Cerebral cortex (tissue), 2 donors: ENCODE measurements around a stretch of chr11.

DNA sequence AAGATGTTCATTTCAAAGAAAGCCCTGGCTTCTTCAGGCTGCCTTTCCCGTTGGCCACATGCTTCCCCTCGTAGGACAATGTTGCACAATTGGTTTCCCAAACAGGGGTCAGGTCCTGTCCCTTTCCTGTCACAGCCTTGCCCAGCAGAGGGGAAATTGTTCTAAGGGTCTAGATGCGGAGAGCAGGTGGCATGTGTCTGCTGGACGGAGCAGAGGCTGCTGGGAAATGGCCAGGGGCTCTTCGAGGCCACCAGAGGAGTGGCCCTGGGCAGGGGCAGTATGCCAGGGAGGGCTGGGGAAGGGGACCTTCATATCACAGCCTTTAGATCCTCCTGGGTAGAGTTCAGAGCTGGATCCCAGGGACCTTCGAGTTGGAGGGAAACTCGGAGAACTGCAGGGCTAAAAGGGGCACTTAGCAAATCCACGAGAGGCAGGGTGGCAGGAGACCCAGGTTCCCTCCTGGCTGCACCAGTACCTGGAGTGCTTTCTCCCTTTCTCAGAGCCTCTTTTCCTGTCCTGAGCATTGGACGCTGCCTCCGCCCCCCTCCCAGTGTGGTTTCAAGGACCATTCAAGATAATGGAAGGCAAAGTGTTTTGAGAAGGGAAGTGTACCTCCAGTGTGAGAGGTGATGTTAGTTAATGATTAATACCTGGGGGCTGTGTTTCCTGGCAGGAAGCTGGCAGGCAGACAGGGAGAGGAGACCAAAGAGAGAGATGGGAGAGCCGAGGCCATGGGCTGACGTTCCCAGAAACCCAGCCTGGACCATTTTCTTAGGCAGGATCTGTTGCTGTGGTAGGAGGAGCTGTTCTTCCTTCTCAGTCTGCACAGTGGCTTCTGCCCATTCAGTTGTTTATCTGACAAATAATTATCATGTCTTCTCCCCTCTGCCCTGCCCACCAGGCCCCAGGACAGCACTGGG lies 42.5 kb downstream of the C11orf96 start:
- PRO-cap, 2 experiments = peak in 1 of 2 experiments; most common plus-strand start position 159 of the sequence (in 1)

DNA sequence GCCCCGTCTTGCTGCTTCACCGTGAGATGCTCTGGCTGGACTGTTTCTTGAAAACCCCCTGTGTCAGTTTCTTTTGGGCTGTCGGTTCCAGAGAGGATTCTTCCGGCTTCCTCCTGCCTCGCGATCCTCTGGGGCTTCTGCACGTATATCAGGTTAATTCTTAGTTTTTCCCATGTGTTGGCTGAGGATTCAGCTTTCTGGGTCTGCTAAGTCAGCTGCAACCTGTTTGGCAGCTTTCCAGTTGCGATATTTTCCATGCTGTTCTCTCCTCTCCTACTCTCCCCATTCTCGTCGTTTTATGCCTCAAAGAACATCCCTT lies 50.6 kb upstream of the ACCSL start:
- PRO-cap, 2 experiments = no peak in any of the 2 experiments

DNA sequence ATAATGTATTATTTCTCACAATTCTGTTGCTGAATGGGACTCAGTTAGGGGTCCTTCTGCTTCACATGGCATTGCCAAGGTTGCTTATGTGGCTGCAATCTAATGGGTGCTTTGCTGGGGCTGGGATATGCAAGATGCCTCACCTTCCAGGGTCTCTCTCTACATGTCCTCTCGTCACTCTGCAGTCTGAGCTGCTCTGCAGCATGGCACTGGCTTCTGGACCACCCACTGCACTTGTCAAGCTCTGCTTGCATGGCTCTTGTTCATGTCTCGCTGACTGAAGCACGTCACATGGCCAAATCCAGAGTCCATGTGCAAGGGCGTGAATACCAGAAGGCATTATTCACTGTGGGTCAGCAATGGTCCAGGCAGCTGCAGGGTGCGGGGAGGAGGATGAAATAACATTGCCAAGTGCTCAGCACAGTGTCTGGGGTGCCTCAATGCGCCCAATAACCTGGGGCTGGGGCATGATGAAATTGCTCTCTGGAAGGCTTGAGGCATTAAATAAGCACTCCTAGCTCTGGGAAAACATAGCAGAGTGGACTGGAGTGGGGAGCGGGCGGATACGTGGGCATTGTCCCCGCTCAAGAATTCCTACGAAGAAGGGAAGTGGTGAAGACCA lies 15.6 kb upstream of the ACCSL start:
- PRO-cap, 2 experiments = peak in 1 of 2 experiments; most common plus-strand start position 339 of the sequence (in 1); most common minus-strand start position 236 of the sequence (in 1)

GRCh38 chr11:44301147-44301566 lies 8.8 kb downstream of the ALX4 start:
- PRO-cap, 2 experiments = no peak in any of the 2 experiments

- PRO-cap, 2 experiments = no peak in any of the 2 experiments
Measured at GRCh38 chr11:44316023-44316842, 6.3 kb upstream of the ALX4 start.

GRCh38 chr11:44530414-44530613 lies 35.1 kb upstream of the CD82 start:
- PRO-cap, 2 experiments = no peak in any of the 2 experiments

DNA sequence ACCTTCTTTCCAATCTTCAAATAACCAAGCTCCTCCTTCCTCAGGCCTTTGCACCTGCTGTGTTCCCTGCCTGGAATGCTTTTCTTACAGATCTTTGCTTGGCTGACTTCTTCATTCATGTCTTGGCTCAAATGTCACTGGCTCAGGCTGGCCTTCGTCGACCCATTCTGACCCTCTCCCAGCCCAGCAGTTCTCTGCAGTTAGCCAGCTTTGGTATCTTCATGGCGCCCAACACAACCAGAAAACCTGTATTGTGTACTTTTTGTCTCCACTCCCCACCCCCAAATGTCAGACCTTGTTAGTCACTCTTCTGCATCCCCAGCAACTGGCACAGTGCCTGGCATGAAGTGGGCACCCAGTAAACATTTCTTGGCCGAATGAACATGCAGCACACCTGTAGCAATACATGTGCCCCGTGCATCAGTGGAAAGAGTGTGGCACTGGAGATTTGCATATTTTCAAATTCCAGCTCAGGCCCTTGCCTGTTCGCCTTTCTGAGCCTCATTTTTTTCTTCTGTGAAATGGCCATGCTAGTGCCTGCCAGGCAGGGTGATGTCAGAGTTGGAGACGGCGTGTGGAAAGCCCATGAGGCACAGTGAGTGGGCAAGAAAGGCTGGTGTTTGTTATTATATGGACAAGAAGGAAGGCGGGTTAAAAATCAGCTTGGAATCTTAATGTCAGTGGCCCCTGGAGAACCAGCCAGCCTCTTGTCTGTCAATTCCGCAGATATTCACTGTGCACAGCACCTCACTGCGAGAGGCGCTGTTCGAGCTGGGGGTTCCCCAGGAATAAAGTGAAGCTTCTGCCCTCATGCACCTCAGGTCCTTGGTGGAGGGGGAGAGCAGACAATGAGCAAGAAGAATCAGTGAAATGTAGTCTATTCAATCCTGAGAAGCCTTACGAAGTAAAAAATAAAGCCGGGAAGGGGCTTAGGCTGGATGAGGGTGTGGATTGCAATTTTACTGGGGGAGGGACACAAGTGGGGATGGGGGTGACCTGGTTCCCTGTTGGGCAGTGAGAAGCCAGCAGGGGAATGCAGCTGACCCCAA lies 38.8 kb downstream of the CD82 start:
- PRO-cap, 2 experiments = no peak in any of the 2 experiments

GRCh38 chr11:44754121-44754745 lies 27.5 kb downstream of the TSPAN18 start:
- PRO-cap, 2 experiments = no peak in any of the 2 experiments

GRCh38 chr11:44760832-44761407 lies 34.2 kb downstream of the TSPAN18 start:
- PRO-cap, 2 experiments = no peak in any of the 2 experiments

DNA sequence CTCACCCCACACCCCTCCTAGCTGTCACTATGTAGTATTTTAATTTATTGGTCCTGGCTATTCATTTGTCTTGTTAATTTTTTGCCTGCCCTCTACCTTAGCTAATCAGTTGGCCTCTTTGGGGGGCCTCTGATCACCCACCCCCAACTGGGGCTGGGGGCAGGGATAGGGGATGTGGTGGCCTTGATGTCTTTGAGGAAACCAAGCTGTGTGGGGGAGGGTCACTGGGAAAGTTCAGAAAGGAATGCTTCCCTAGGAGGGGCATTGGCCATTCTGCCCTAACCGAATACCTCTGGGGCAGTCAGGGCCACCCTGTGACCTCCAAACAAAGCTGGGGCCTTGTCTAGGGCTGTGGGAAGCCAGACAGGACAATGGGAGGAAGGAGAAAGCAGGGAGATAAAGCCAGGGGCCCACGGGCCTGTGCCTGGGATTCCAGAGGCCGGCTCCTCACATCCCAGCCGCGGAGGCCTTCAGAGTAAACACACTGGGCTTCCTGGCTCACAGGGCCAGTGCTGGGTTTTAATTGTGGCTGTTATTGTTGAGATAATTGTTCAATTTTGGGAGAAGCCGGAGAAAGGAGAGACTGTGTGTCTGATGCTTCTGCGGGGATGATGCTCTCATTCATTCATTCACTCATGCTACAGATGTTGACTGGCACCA lies 97.6 kb downstream of the TSPAN18 start:
- PRO-cap, 2 experiments = no peak in any of the 2 experiments

DNA sequence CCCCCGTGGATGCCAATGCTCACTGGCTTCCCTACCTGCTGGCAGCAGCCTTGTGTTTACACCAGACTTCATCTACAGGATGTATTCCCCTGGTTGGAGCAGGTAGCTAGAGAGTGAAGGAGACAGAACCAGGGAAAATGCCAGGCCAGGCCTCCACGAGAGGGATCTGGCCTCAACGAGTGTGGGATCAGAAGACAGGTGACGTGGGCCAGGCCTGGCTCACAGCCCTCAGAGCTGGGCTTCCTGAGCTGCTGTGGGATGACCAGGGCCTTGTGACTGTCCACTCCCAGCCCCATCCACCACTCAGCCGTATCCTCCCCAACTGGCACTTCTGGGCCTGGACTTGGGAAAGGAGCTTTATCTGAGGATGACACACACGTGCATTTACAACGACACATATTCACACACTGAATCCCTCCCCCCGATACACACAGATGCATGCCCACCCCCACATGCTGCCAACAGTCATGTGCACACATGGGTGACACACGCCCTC lies 93.2 kb downstream of the TP53I11 start:
- PRO-cap, 2 experiments = no peak in any of the 2 experiments

GRCh38 chr11:44906706-44907106 lies 44.0 kb downstream of the TP53I11 start:
- PRO-cap, 2 experiments = no peak in any of the 2 experiments

DNA sequence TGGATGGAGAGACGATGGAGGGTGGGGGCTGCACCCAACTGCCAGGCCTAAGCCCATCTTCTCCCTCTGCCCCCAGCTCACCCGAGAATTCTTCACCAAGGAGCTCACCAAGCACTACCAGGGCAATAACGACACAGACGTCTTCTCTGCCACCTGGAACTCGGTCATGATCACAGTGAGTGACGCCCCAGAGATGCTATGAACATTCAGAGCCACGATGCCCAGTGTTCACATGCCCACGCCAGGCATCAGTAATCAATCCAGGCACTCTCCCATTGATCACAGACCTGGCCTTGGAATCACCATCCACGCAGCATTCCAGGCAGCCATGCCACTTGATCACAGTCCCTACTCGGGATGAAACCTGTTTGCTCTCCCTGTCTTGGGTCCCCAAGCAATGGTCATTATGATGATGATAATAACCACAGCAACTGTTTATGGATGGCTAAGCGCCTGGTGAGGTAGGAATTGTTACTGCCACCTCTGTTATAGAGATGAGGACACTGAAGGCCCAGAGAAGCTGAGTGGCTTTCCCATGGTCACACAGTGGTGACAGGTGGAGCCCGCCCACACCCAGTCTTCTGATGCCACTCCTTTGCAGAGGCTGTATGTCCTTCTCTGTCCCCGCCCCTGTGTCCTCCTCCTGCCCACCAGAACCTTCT lies 31.4 kb downstream of the TP53I11 start:
- PRO-cap, 2 experiments = no peak in any of the 2 experiments

DNA sequence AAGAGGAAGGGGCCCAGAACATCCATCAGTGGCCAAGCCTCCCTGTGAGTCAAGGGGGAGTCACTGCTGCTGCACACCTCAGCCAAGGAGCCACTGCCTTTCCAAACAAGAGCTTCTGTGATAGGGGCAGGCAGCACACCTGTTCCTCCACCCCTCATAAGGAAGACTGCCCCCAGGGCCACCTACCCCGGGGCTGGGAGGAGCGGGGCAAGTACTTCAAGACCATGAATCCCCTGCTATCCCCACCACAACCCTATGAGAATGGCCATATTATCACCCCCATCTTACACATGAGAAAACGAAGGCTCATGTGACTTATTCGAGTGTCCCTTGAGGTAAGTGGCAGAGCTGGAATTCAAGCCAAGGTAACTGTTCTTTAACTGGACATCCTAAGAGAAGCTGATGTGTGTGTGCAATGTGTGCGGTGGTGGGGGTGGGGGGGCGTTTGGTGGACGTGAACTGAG lies 5.6 kb downstream of the TP53I11 start:
- PRO-cap, 2 experiments = no peak in any of the 2 experiments

- PRO-cap, 2 experiments = no peak in any of the 2 experiments
Measured at GRCh38 chr11:44978440-44979554, 28.1 kb upstream of the TP53I11 start.

DNA sequence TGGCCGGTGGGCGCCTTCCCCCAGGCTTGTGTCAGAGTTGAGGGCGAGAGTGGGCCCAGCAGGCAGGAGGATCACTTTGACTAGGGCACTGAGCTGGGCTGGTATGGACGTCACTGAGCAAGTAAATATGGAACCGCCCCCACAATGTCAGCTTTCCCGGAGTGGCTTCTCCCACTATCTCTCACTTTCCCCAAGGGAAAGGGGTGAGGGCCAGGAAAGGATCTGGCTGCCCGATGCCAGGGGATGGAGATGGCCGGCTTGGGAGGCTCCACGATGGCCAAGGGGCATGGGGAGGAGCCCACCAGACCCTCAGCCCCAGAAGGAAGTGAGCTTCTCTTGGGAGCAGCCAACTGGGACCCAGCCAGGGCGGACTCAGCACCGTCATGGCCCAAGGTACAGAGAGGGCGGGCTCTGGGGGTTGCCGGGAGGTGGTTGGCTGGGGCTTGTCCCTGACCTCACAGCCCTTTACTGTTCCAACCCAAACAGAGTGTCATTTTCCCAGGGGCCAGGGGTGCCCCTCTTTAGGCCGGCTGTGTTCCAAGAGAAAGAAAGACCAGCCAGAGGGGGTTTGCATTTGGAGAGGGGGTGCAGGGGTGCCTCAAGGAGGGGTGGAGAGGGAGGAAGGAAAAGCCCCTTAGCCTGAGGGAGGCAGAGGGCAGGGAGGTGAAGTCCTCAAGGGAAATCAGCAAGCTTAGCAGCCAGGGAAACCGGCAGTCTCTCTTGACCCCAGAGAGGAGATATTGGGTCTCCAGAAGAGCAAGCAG lies 8.8 kb downstream of the PRDM11 start:
- PRO-cap, 2 experiments = no peak in any of the 2 experiments

- PRO-cap, 2 experiments = no peak in any of the 2 experiments
Measured at GRCh38 chr11:45233789-45234188, 52.4 kb downstream of the SYT13 start.

GRCh38 chr11:45663623-45664438 lies 1.6 kb downstream of the CHST1 start:
- PRO-cap, 2 experiments = peak in 1 of 2 experiments; most common plus-strand start chr11:45663968 (in 1); most common minus-strand start chr11:45663898 (in 1)

GRCh38 chr11:45771223-45771792 lies 33.6 kb upstream of the SLC35C1 start:
- PRO-cap, 2 experiments = peak in 1 of 2 experiments; most common plus-strand start chr11:45771428 (in 1)

DNA sequence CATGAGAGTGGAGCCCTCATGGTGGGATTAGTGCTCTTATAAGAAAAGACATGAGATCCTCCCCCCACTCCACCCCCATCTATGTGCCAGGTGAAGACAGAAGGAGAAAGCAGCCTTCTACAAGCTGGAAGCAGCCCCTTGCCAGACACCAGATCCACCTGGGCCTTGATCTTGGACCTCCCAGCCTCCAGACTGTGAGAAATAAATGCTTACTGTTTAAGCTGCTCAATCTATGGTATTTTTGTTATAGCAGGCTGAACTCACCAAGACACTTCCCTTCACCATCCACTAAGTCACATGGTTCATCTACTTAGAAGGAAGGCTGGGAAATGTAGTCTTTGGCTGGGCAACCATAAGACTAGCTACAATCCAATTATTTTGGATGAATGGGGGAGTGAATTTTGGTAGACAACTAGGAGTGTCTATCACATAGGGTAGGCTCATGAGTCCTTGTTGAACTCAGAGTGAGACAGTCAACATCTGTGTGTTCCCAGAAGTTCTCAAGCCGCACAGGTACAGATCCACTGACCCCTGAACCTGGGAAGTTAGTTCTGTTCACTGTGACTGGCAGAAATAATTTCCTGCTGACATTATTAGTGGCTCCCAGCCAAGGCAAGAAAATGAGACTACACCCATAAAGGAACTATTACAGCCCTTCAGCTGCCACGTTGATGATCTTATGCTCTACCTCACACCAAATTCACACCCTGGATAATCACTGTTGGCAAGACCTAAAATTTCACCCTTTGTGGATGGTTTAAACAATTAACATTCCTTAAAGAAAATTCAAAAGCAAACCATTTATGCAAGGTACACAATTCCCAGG lies 3.2 kb upstream of the SLC35C1 start:
- PRO-cap, 2 experiments = no peak in any of the 2 experiments